ENCODE measurements around a stretch of chr7.

DNA sequence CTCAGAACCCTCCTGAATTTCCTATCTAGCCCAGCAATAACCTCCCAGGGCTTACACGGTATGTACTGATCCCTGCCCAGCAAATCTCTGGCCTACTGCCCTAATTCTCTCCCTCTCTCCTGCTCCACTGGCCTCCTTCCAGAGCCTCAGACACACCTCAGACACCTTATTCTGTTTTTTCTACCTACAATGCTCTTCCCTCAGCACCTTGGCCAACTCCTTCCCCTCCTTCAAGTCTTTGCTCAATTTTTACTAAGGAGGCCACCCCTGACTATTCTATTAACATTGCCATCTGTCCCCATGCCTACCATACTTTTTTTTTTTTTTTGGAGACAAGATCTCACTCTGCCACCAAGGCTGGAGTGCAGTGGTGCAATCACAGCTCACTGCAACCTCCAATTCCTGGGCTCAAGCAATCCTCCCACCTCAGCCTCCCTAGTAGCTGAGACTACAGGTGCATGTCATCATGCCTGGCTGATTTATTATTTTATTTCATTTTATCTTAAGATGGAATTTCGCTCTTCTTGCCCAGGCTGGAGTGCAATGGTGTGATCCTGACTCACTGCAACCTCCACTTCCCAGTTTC is 180.6 kb downstream of the TPST1 start:
- PRO-cap = no peak
- RAMPAGE, long total RNA, 2 experiments = no peak in any of the 2 experiments

- PRO-cap = no peak
- RAMPAGE, long total RNA, 2 experiments = no peak in any of the 2 experiments
Measured at GRCh38 chr7:66555087-66555364, 73.7 kb upstream of the KCTD7 start.

- PRO-cap = no peak
- RAMPAGE, long total RNA, 2 experiments = no peak in any of the 2 experiments
Measured at GRCh38 chr7:66590526-66591217, 38.0 kb upstream of the KCTD7 start.

GRCh38 chr7:66591275-66591745 is 37.4 kb upstream of the KCTD7 start:
- PRO-cap = no peak
- RAMPAGE, long total RNA, 2 experiments = no peak in any of the 2 experiments

DNA sequence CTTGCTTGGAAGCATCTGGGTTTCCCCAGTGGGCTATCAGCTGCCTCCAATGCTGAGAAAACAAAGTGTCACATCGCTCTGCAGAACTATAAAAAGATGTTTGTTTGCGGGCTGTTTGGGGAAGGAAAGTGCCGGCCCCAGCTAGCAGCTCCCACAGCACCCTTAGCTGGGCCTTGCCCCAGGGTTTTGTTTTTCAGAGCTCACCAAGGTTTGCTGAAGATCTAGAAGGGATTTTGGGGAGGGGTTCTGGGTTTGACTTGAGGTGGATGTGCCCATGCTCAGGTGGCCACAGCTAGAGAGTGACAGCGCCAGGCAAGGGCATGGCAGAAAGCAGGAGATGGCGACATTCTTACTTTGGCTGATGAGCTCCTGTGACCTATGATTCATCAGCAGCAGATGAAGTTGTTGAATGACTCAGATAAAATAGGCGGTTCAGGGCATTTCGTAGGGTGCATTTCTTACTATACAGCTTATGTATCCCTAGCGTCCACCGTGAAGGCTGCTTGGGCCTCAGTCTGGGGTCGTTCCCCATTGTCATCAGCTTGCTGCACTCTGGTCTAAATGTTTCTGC is 7.1 kb downstream of the KCTD7 start:
- PRO-cap = no peak
- RAMPAGE, long total RNA, 2 experiments = no peak in any of the 2 experiments

- PRO-cap = no peak
- RAMPAGE, long total RNA, 2 experiments = no peak in any of the 2 experiments
Measured at GRCh38 chr7:66680786-66681374, 52.2 kb downstream of the KCTD7 start.

DNA sequence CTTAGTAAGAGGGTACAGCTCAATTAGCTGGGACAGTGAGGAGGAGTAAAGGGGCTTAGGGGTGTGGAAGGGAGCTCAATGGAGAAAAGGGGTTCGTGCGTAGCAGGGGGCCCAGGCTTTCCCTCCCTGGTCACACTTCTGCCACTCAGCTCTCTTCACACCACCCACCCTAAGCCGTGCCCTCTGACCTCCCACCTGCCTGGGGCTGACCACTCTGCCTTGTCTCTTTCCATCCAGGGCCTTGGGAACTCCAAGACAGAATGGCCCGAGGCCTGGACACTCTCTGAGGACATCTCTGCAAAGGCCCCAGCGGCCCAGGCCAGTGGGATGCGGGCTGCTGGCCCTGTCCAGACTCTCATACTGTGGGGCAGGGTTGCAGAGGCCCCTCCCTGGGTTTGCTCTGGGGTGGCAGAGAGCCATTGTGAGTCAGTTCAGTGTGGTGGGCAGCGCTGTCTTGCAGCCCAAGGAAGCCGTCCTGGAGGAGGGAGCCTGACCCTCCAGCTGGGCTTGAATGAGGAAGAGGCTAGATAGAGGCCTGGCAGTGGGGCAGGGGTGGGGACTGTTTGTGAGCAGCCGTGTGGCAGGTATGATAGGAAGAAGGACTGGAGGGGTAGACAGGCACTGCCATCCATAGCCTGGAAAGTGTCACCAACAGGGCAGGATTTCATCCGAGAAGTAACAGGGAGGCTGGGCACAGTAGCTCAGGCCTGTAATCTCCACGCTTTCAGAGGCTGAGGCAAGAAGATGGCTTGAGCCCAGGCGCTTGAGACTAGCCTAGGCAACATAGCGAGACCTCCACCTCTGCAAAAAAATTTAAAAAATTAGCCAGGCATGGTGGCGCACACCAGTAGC is 39.8 kb upstream of the RABGEF1 start:
- PRO-cap = no peak
- RAMPAGE, long total RNA, 2 experiments = no peak in any of the 2 experiments

GRCh38 chr7:66974992-66975436 is 20.4 kb downstream of the SBDS start:
- PRO-cap = no peak
- RAMPAGE, long total RNA, 2 experiments = no peak in any of the 2 experiments

GRCh38 chr7:67129000-67129688 is 132.5 kb downstream of the TYW1 start:
- PRO-cap = no peak
- RAMPAGE, long total RNA, 2 experiments = no peak in any of the 2 experiments

DNA sequence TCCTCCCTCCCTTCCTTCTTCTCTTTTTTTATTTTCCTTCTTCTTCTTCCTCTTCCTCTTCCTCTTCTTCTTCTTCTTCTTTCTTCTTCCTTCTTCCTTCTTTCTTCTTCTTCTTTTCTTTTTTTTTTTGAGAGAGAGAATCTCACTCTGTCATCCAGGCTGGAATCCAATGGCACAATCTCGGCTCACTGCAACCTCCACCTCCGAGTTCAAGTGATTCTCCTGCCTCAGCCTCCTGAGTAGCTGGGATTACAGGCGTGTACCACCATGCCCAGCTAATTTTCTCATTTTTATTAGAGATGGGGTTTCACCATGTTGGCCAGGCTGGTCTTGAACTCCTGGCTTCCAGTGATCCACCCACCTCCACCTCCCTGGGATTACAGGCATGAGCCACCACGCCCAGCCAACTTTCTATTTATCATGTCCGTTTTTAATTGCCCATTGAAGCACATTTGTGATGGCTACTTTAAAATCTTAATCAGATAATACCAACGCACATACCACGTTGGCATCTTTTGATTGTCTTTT is 72.2 kb upstream of the SPDYE21 start:
- PRO-cap = no peak
- RAMPAGE, long total RNA, 2 experiments = no peak in any of the 2 experiments

GRCh38 chr7:67308666-67309207 is 32.0 kb downstream of the SPDYE21 start:
- PRO-cap = no peak
- RAMPAGE, long total RNA, 2 experiments = no peak in any of the 2 experiments

DNA sequence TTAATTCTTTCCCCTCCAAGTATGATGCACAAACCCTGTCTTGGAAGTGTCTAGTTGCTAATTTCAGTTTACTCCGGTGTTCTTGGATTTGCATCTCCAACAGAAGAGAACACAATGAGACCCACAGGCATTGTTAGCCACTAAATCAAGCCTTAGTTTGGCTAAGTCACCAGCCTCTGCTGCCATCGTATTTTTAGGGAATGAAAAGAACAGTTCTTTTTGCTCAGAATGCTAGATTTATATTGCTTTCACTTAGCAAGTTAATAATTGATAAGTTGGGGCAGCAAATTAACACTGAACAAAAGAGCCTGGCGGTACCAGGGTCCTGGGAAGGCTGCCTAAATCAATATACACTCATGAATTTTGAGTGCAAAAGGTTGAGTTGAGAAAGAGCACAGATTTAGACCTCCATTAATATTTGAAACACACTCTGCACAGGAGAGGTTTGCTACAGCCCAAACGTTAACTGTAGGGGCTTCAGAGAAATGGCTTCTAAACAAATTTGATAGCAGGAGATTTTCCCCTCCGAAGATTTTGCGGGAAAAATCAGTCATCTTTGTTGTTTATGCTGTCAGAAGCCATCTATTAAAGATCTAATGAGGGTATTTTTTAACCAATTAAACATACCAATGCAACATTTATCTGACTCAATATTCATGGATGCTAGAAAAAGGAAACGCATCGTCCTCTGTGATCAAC is 487.6 kb downstream of the SPDYE21 start:
- PRO-cap = no peak
- RAMPAGE, long total RNA, 2 experiments = no peak in any of the 2 experiments

DNA sequence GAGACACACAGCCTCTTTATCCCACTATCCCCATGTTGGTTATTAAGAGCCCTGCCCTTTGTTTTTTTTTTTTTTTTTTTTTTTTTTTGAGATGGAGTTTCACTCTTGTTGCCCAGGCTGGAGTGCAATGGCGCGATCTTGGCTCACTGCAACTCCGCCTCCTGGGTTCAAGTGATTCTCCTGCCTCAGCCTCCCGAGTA is 737.9 kb downstream of the SPDYE21 start:
- PRO-cap = unidirectional peak, minus-strand start at position 71 of the sequence
- RAMPAGE, long total RNA, 2 experiments = no peak in any of the 2 experiments

DNA sequence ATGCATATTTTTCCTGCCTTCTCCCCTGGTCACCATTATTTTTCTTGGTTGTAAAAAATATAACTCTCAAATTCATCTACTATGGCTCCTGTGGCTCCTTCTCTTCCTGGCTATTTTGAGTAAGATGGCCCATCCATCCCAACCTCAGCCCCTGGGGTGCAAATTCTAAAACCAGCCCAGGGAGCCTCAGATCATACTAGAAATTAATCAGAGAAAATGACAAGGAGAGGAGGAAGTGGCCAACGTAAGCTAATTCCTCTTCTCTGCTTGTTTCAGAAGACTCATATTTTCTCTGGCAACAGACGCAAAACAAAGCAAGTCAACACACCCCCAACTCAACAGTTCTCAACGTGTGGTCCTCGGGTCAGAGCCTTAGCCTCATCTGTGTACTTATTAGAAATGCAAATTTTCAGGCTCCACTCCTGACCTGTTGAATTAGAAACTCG is 414.0 kb upstream of the AUTS2 start:
- PRO-cap = no peak
- RAMPAGE, long total RNA, 2 experiments = no peak in any of the 2 experiments

DNA sequence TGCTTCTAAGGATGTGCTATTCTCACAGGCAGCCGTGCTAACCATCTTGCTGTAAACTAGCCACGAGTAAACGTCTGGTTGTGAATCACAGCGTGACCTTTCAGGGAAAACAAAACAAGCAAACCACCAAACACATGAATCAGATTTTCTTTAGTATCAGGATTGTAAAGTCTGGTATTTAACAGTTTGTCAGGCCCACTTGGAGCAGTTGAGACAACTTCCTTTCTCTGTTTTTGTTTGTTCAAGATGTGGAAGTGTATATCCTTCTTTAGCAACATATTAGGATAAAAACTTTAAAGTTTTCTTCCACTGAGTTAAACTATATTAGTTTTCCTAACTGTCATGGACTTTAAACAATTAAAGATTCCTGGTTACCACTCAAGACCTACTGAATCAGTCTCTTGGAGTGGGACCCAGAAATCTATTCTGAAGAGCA is 32.1 kb downstream of the AUTS2 start:
- PRO-cap = no peak
- RAMPAGE, long total RNA, 2 experiments = no peak in any of the 2 experiments

DNA sequence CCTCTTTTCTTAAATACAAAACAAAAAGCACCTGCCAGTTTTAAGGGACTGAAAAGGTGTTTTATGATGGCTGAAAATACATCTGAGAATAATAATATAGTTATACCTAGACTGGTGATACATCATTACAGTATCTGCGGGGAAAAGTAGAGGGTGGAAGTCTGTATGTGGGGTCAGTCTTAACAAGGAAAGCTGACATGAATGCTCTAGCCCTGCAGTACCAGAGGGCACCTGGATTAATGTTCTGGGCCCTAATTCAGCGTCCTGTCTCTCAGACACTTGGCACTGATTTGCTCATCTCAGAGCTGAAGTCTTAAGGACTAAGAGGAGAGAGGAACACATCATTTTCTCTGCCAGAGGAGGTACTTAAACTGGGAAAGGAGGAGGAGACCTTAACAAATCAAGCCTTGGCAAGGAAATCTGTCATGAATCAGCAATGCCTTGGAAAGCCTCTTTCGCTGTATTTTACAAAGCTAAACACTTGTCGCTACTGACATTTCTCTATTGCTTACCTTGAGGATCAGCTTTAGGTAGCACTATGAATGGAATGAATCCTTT is 37.1 kb downstream of the AUTS2 start:
- PRO-cap = no peak
- RAMPAGE, long total RNA, 2 experiments = no peak in any of the 2 experiments

GRCh38 chr7:69656688-69657345 is 58.5 kb downstream of the AUTS2 start:
- PRO-cap = no peak
- RAMPAGE, long total RNA, 2 experiments = no peak in any of the 2 experiments

GRCh38 chr7:69662097-69662386 is 63.8 kb downstream of the AUTS2 start:
- PRO-cap = no peak
- RAMPAGE, long total RNA, 2 experiments = no peak in any of the 2 experiments

- PRO-cap = no peak
- RAMPAGE, long total RNA, 2 experiments = no peak in any of the 2 experiments
Measured at GRCh38 chr7:69749389-69749743, 151.1 kb downstream of the AUTS2 start.

DNA sequence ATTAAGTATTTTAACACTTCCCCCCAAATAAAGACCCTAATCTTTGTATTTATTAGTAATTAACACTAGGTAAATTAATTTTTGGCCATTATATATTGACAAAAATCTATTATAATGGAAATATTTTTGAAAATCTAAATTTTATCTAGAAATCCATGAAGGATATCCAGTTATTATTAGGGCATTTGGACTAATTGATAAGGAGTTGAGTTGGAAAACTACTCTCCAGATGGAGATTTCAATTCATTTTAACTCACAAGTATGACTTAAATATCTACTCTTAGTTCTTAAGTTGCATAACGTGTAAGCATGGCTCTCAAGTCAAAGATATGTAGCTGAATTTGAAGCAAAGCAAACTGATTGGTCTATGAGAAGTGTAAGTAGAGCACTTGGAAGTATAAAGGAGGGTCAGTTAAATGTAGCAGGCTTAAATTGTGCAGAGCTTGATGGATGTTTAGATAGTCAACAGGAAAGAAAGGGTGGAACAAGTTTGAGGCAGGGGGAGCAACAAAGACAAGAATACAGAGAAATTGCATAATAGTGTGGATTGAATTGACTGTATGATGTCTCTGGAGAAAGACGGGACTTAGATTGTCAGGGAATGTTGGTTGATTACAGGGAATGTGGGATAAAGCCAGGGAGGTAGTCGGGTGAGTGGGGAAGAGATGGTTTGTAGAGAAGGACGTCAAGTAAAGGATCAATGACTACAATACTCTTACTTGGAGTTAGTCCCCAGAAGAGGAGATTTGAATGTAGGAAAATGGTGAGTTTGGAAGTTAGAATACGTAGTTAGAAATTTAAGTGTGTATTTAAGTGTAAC is 542.6 kb downstream of the AUTS2 start:
- PRO-cap = no peak
- RAMPAGE, long total RNA, 2 experiments = no peak in any of the 2 experiments

All from prostate gland (tissue), 2 donors.